GM23338 (cell line): ENCODE data around the genes MRPL3, BFSP2 and CDV3.

DNA sequence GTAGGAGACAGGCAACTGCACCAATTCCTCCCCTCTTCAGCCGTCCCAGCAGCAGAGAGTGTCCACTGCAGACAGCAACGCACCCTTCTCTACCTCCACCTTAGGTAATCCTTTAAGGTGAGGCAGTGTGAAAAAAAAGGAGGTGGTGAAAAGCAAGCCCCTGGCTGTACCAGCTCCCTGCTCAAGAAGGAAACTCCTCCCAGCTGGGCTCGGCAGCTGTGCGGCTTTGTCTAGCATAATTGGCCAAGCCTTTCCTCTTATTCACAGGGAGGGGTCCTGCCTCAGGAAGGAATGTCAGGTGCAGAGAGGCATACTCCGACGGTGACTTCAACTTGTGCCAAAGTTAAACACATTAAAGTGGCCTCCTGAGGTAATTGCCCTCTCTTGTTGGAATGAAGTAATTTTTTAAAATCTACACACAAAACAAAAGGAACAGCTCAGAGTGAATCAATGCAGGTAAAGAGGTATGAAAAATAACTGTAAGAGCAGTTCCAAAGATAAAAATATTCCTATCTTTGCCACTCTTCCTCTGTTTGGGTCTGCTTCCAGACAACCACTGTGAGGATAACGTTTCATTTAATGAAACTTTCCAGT, 98.6 kb downstream of the TMCC1 start:
- PRO-cap, result bidirectional peak, plus-strand start at position 311 of the sequence, minus-strand start at position 222 of the sequence
- RAMPAGE, long total RNA, result no peak

- PRO-cap, result no peak
- RAMPAGE, long total RNA, result no peak
Measured at GRCh38 chr3:130814040-130814404, 67.4 kb upstream of the PIK3R4 start.

- PRO-cap, result no peak
- RAMPAGE, long total RNA, result no peak
Measured at GRCh38 chr3:131004513-131005142, 22.0 kb downstream of the ASTE1 start.

DNA sequence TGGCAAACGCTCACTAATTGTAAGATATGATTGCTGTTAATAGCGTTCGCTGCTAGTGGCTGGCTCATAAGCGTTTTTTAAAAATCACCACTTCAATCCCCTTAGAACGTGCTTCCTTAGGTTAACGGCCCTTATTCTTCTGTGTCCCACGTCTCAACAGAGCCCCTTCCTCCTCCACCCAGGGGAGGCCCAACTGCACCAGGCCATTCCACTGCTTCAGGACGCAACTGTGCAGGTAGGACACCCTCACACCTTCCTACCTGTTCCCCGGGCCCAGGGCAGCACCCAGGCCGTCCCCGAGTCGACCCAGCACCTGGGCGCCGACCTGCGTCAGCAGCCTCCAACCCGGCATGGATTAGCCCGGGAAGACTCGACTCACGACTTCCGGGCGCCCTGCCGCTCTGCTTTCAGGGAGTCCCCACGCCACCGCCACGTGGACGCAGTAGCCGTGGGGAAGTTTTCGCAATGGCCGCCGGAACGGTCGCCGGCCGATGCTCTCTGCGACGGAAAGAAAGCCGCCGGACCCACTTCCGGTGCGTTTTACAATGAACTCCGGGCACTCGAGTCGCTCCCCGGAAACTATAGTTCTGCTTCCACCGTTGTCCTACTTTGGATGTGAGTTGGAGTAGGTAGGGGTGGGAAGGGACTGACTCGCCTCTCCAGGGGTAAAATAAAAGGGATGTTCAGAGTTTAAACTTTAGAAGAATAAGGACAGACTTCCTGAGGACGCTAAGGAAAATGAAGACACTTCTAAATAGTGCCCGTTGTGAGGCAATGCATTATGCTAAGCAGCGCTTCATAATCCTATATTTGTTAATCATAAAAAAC, at the start of gene MRPL3:
TSS of gene MRPL3 (minus strand) at position 502 of the 828 bp plus-strand sequence.
- PRO-cap, result bidirectional peak, plus-strand start at position 249 of the sequence, minus-strand start at position 231 of the sequence; bidirectional peak, plus-strand start at position 584 of the sequence, minus-strand start at position 403 of the sequence
- RAMPAGE, long total RNA, result start-site peak on the minus strand centred at position 422 of the sequence, 161 bp wide, 1,980 and 146 reads in 2 replicates

GRCh38 chr3:132135554-132136520, 101.0 kb upstream of the CPNE4 start:
- PRO-cap, result bidirectional peak, plus-strand start at chr3:132136246, minus-strand start at chr3:132136075
- RAMPAGE, long total RNA, result no peak

- PRO-cap, result bidirectional peak, plus-strand start at chr3:132418042, minus-strand start at chr3:132417898; bidirectional peak, plus-strand start at chr3:132418069, minus-strand start at chr3:132418196
- RAMPAGE, long total RNA, result no peak
Measured at GRCh38 chr3:132417818-132418525, 670 bp downstream of the DNAJC13 start.

GRCh38 chr3:132626415-132627411, 29.6 kb downstream of the ACKR4 start:
- PRO-cap, result bidirectional peak, plus-strand start at chr3:132627211, minus-strand start at chr3:132627113
- RAMPAGE, long total RNA, result no peak

DNA sequence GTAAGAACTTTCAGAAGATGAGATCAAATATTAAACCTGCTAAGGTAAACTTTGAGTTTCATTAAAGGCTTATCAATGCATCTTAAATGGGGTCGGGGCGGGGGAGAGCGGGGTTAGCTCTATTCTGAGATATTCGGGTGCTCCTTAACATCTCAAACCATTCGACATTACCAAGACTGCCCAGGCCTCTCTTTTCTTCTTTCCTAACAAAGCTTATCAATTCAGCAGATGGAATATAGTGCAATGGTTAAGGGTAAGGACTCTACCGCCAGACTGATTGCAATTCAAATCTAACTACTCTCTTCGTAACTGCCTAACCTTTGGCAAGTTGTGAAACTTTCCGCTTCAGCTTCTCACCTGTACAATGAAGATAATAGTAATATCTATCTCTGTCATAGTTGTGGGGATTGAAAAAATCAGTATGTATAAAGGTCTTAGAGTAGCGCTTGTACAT, 903 bp downstream of the UBA5 start:
- PRO-cap, result bidirectional peak, plus-strand start at position 159 of the sequence, minus-strand start outside the sequence
- RAMPAGE, long total RNA, result no peak

DNA sequence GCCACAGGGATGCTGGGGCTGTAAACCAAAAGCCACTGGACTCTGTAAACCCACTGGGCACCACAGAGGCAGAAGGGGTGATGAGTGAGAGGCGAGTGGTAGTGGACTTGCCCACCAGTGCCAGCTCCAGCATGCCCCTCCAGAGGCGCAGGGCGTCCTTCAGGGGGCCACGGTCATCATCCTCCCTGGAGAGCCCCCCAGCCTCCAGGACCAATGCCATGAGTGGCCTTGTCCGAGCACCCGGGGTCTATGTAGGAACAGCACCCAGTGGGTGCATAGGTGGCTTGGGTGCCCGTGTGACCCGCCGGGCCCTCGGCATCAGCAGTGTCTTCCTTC, at the start of gene BFSP2:
TSS of gene BFSP2 (plus strand) at position 53 of the 336 bp plus-strand sequence.
- PRO-cap, result no peak
- RAMPAGE, long total RNA, result no peak

GRCh38 chr3:133467002-133467609, 67.2 kb downstream of the BFSP2 start:
- PRO-cap, result no peak
- RAMPAGE, long total RNA, result no peak

- PRO-cap, result no peak
- RAMPAGE, long total RNA, result no peak
Measured at GRCh38 chr3:133476681-133477451, 77.0 kb downstream of the BFSP2 start.

GRCh38 chr3:133573423-133574108, at the start of gene CDV3:
Gene CDV3 (plus strand): TSS chr3:133573686.
- PRO-cap, result bidirectional peak, plus-strand start at chr3:133573714, minus-strand start at chr3:133573235; bidirectional peak, plus-strand start at chr3:133573960, minus-strand start at chr3:133573928
- RAMPAGE, long total RNA, result no peak

- PRO-cap, result bidirectional peak, plus-strand start at chr3:133574576, minus-strand start at chr3:133574277
- RAMPAGE, long total RNA, result no peak
Measured at GRCh38 chr3:133574109-133574814, 776 bp downstream of the CDV3 start.

- PRO-cap, result no peak
- RAMPAGE, long total RNA, result no peak
Measured at GRCh38 chr3:133655034-133655729, 6.6 kb downstream of the TOPBP1 start.

DNA sequence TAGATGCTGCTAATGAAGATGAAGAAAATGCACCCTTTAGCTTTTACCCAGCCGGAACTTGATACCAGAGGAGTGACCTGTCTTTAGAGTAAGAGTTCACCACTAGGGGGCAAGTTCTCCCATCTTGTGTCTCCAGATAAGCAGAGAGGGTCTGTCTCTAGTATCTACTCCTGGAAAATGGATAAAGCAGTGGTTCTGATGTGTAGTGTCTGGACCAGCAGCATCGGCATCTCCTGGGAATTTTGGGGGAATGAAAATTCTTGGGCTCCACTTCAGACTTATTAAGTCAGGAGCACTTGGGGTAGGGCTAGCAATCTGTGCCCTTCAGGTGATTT, 2.1 kb upstream of the TOPBP1 start:
- PRO-cap, result no peak
- RAMPAGE, long total RNA, result no peak

- PRO-cap, result no peak
- RAMPAGE, long total RNA, result no peak
Measured at GRCh38 chr3:133675912-133676179, 14.1 kb upstream of the TOPBP1 start.

DNA sequence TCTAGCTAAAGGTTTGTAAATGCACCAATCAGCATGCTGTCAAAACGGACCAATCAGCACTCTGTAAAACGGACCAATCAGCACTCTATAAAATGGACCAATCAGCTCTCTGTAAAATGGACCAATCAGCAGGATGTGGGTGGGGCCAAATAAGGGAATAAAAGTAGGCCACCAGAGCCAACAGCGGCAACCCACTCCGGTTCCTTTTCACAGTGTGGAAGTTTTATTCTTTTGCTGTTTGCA, 13.9 kb upstream of the TF start:
- PRO-cap, result no peak
- RAMPAGE, long total RNA, result no peak

- PRO-cap, result no peak
- RAMPAGE, long total RNA, result no peak
Measured at GRCh38 chr3:133733305-133733650, 12.9 kb upstream of the TF start.

GRCh38 chr3:133757073-133757743, 11.0 kb downstream of the TF start:
- PRO-cap, result no peak
- RAMPAGE, long total RNA, result no peak

- PRO-cap, result no peak
- RAMPAGE, long total RNA, result no peak
Measured at GRCh38 chr3:133819528-133820435, 14.2 kb downstream of the SRPRB start.